Pulmonary artery (tissue), 1 donor: ENCODE results near the genes CISH and PCBP4.

- PRO-cap, result no peak
Observed at GRCh38 chr3:50269598-50270347, 826 bp downstream of the SEMA3B start.

GRCh38 chr3:50275244-50275943 is 3.5 kb upstream of the LSMEM2 start:
- PRO-cap, result no peak

- PRO-cap, result no peak
Observed at GRCh38 chr3:50292899-50293412, 727 bp upstream of the IFRD2 start.

- PRO-cap, result no peak
Observed at GRCh38 chr3:50331516-50331845, 3.5 kb upstream of the TUSC2 start.

- PRO-cap, result no peak
Observed at GRCh38 chr3:50349139-50349631, 1.4 kb downstream of the NPRL2 start.

DNA sequence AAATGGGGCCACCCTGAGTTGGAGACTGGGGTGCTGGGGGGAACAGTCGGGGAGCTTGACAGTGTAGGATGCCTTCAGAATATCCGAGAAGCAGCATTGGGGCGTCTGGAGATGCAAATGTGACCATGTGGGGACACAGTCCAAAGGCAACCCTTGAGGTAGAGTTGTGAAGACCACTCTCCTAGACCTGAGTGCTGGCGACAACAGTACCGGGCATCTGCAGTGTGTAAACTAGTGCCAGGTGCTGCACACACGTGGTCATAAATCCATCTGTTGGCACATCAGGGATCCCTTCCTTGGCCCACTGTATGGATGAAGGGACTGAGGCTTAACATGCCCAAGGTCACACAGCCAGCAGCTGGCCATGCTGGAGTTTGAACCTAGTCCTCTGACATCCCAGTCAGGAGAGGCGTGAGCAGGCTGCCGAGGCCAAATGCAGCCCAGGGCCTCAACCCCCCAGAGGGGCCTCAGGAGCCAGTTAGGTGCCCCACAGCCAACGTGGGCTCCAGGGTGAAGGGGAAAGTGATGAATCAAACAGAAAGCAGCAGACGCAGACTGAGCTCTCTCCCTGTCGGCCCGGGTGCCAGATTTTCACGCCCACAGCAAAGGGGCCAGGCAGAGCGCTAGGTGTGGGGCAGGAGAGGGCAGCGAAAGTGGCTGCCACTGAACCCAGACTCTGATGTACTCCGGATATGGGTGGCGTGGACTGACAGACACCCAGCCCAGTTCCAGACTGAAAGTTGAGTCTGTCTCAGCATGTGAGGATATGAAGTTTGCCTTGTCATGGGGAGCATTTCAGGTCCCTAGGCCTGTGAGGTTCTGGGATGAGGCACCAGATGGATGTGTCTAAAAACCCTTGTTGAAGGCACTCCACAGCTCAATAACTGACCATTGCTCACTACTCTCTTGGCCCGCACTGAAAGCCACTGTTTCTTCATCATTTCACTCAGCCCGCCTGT is 18.9 kb downstream of the HEMK1 start:
- PRO-cap, result no peak

GRCh38 chr3:50605886-50606601 is 5.5 kb downstream of the CISH start:
- PRO-cap, result no peak

GRCh38 chr3:50607530-50608125 is 3.9 kb downstream of the CISH start:
- PRO-cap, result no peak

- PRO-cap, result no peak
Observed at GRCh38 chr3:50608690-50609558, 2.6 kb downstream of the CISH start.

DNA sequence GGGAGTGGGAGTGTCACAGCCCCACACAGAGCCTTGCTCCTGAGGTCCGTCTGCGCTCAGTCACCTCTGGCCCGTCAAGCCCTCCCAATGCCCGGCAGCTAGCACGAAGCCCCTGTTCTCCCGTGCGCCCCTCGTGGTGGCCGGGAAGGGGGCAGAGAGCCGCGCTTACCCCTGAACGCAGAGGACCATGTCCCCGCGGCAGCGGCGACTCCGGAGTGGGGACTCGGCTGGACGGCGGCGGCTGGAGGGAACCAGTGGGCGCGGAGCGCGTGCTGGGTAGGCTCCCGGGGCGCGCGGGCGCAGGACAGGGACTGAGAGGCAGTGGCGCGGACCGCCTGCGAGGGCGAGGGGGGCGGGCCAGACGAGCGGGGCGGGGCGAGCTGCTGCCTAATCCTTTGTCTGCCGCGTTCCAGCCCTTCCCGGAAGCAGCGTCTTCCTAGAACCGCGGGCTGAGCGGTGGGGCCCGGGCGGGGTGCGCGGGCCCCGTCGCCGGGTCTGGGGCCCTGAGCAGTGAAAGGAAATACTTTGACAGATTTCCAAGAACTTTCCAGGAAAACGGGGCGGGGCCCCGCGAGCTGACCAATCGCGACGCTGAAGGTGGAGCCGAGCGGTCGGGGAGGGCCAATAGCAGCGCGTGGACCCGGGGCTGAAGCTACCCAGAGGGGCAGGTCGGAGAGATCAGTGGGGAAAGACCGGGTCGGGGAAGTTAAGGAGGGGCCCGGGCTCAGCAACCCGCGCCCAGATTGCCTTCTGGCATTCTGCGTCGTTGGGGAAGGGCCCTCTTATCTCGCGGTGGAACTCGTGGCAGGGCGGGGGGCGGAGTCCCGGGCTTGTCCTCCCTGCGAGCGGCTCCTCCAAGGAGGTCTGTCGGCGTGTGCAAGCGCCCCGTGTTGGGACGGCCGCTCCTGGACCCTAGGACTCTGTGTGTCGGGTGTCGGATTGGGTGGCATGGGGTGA is at the start of gene CISH:
TSS of gene CISH (minus strand) at position 313 of the 957 bp plus-strand sequence.
- PRO-cap, result bidirectional peak, plus-strand start at position 425 of the sequence, minus-strand start at position 313 of the sequence; bidirectional peak, plus-strand start at position 675 of the sequence, minus-strand start at position 497 of the sequence

- PRO-cap, result unidirectional peak, plus-strand start at chr3:50612541
Observed at GRCh38 chr3:50612419-50613013, 942 bp upstream of the CISH start.

GRCh38 chr3:50625956-50626590 is 9.1 kb downstream of the MAPKAPK3 start:
- PRO-cap, result no peak

- PRO-cap, result no peak
Observed at GRCh38 chr3:50649231-50649952, 25.3 kb upstream of the DOCK3 start.

- PRO-cap, result no peak
Observed at GRCh38 chr3:51392527-51393425, 1.7 kb downstream of the RBM15B start.

GRCh38 chr3:51394416-51395400 is 3.6 kb downstream of the RBM15B start:
- PRO-cap, result no peak

DNA sequence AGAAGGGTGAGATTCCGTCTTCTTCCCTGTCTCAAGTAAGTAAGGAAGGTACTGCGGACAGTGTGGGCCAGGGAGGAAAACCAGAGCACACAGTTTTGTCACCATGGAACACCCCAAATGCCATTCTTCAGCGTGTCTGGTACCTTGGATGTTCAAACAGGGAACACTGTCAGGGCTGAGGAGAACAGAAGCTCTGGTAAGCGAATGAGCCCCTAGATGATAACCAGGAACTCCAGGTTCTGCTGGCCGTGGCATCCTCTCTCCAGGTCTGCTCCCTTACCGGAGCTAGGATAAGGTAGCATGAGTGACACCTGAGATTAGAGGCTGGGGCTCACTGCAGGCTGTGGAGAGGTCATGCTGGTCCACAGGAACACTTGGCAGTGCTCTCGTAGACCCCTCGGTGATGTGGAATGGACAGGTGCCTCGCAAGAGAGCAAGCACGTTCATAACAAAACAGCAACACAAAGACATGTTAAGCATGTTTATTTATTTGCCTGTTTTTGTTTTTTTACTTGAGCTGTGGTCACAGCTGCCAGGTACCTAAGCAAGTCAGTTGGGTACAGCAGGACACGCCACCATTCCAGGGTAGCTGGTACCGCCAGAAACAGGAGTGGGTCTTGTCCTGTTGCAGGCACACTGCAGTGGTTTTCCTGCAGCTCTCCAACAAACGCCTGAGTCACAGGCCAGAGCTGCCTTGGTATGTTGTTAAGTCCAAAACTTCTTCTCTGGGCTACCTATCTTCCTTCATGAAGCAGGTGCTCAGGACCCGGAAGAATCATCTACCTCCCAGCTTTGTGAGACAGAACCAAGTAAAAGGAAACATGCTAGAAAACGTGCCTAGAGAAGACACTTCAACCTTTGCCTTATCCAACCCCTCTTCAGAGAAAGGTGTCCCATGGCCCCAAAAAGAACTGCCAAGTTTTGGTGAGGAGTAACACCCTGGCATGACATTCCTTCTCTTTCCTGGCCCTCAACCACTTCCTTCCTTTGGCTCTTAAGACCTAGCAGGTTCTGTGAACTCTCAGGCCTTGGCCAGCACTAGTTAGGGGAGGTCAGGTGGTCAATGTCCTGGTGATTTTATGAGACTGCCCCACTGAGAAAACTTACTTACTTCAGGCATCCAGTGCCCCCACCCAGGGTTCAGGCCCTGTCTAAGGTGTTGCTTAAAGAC is 4.7 kb downstream of the RBM15B start:
- PRO-cap, result no peak

- PRO-cap, result no peak
Observed at GRCh38 chr3:51414542-51414921, 23.4 kb downstream of the RBM15B start.

- PRO-cap, result no peak
Observed at GRCh38 chr3:51673850-51674443, 2.9 kb downstream of the TEX264 start.

GRCh38 chr3:51967283-51967712 is at the start of gene PCBP4:
Gene PCBP4, minus strand, starts transcription at chr3:51967454.
- PRO-cap, result bidirectional peak, plus-strand start at chr3:51967589, minus-strand start at chr3:51967445

GRCh38 chr3:51967713-51968455 is 630 bp upstream of the PCBP4 start:
- PRO-cap, result no peak